Measurements from ENCODE around the genes OR10T2, MNDA, CADM3, ACKR1 and VSIG8.

DNA sequence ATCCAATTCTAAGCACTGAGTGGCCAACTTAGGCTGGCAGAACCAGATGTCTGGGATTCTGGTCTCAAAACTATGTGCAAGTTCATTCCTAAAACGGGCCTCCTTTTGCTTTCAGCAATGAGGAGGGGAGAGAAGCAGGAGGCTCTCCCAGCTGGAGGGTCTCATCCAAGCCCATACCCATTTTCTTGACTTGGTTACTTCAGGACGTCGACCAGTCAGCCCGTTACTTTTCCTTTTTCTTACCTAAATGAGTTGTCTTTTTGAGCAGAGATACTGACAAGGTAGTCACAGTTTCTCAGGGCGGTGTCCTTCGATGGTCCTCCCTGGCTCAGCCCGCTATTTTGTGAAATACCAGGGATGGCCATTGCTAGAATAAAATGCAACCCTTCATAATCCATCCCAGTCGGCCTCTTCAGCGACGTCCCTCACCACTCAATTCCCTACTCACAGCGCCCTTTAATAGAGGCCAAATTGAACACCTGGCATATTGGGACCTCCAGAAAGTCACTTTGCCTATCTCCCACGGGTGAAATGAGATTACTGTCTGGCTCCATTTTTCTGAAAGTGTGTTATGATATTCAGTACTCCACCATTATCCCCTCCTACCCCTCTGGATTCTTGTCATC, 18.2 kb downstream of the ETV3 start:
- PRO-cap, 2 experiments, result no peak in any of the 2 experiments
- RAMPAGE, long total RNA, 4 experiments, result no peak in any of the 4 experiments

DNA sequence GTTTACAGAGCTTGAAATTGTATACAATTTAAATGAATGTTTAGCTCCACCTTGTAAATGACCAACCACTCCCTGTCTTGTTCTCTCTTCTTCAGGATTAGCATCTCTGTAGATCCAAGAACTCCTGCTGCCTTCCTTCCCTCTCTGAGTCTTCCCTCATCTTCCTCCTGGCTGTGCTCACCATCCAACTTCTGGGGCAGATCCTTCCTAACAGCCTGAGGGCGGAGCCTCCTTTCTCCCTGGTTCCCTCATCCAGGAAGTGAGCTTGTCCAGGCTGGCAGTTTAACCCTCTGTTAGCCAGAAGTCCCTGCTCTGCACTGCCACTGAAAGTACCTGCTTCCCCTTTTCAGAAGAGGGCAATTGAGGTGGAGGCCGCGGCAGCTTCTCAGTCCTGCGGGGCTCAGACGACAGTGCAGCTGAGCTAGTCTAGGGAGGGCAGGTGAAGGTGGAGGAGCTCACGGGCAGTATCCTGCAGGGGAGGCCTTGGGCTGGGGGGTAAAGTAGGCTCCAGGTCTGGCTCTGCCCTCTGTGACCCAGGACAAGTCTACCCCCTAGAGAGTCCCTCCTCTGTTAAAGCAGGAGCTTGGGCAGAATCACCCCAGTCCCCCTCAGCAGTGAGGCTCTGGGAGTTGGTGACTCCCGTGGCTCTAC, 149.1 kb downstream of the FCRL5 start:
- PRO-cap, 2 experiments, result no peak in any of the 2 experiments
- RAMPAGE, long total RNA, 4 experiments, result no peak in any of the 4 experiments

DNA sequence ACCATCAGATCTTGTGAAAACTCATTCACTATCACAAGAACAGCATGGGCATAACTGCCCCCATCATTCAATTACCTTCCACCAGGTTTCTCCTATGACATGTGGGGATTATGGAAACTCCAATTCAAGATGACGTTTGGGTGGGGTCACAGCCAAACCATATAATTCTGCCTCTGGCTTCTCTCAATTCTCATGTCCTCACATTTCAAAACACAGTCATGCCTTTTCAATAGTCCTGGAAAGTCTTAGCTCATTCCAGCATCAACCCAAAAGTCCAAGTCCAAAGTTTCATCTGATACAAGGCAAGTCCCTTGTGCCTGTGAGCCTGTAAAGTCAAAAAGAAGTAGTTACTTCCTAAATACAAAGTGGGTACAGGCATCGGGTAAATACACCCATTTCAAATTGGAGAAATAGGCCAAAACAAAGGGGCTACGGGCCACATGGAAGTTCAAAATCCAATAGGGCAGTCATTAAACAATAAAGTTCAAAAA, 113.0 kb downstream of the FCRL5 start:
- PRO-cap, 2 experiments, result no peak in any of the 2 experiments
- RAMPAGE, long total RNA, 4 experiments, result no peak in any of the 4 experiments

DNA sequence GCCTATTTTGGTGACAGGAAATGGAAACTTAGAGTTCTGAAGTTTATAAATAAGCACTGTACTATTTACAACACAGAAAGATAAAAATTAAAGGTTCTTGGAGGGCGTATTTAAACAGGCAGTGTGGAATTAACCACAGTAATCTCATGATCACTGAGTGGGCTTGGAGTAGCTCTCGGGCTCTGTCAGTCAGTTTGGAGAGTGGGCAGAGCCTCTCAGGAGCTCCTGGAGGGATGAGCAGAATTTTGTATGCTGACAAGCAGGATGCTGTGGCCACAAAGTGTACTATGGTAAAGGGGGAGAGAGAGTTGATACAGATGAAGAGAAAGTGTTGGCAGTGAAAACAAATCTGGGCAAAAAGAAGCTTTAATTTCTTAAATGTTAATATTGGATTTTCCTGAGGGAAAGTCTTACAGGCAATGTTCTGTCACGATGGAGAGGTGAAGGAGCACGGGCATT, 10.3 kb upstream of the FCRL5 start:
- PRO-cap, 2 experiments, result no peak in any of the 2 experiments
- RAMPAGE, long total RNA, 4 experiments, result no peak in any of the 4 experiments

DNA sequence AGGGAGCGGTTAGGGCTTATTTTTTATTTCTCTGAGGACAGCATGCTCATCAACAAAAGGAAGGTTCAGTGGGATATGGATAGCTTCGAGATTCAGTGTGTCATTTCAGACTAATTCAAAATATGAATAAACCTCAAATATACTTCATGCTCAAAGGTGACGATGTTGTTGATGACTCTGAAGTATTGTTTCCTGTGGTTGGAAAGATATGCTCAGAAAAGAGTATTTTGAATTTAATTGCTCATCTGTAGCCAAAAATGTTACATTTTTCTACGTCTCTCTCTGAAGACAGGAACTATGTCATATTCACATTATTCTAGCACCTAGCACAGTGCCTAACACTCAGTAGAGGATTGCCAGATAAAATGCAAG, 1.8 kb upstream of the FCRL3 start:
- PRO-cap, 2 experiments, result no peak in any of the 2 experiments
- RAMPAGE, long total RNA, 4 experiments, result no peak in any of the 4 experiments

GRCh38 chr1:158009447-158010055, 16.1 kb downstream of the KIRREL1 start:
- PRO-cap, 2 experiments, result peak in 1 of 2 experiments; most common plus-strand start chr1:158009925 (in 1)
- RAMPAGE, long total RNA, 4 experiments, result no peak in any of the 4 experiments

- PRO-cap, 2 experiments, result no peak in any of the 2 experiments
- RAMPAGE, long total RNA, 4 experiments, result no peak in any of the 4 experiments
These were observed at the start of gene OR10T2 for GRCh38 chr1:158399216-158399785. OR10T2 (minus strand) TSS chr1:158399466.

DNA sequence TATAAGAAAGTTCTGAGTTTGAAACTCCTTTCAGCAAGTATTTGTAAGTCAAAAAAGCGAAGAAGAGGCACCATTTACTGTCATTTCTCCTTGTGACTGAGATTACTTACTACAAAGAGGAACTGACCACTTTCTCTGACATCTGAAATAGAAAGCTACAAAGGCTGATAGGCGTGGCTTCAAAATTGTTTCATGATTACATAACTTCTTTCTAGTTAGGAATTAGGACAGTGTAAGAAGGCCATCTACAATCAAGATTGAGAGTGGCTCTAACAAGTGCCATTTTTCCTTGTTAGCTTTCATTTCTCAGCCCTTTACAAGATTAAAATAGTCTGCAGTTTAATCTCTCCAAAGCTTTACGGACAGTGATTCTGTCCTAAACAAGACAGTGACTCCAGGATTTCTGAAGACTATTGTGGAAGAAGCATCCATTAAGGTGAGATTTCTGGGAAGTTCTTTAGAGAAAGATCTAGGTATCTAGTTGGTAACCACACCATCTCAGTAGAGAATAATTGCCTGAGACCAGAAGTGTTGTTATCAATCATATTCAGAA, at the start of gene MNDA:
Gene MNDA (plus strand): TSS at position 230 of the 553 bp plus-strand sequence.
- PRO-cap, 2 experiments, result peak in 1 of 2 experiments; most common plus-strand start position 250 of the sequence (in 1)
- RAMPAGE, long total RNA, 4 experiments, result start-site peak on the plus strand in 4 of 4 experiments, centred at positions 233 to 269 of the sequence, 11 to 140 reads per replicate

- PRO-cap, 2 experiments, result no peak in any of the 2 experiments
- RAMPAGE, long total RNA, 4 experiments, result no peak in any of the 4 experiments
These were observed 20.6 kb downstream of the PYHIN1 start for GRCh38 chr1:158951973-158952423.

GRCh38 chr1:158998915-158999328, 3.6 kb downstream of the PYDC5 start:
- PRO-cap, 2 experiments, result peak in 1 of 2 experiments; most common plus-strand start chr1:158999067 (in 1)
- RAMPAGE, long total RNA, 4 experiments, result no peak in any of the 4 experiments

- PRO-cap, 2 experiments, result no peak in any of the 2 experiments
- RAMPAGE, long total RNA, 4 experiments, result no peak in any of the 4 experiments
These were observed 23.1 kb downstream of the AIM2 start for GRCh38 chr1:159053189-159054116.

- PRO-cap, 2 experiments, result no peak in any of the 2 experiments
- RAMPAGE, long total RNA, 4 experiments, result no peak in any of the 4 experiments
These were observed 234 bp upstream of the CADM3 start for GRCh38 chr1:159171221-159171541.

DNA sequence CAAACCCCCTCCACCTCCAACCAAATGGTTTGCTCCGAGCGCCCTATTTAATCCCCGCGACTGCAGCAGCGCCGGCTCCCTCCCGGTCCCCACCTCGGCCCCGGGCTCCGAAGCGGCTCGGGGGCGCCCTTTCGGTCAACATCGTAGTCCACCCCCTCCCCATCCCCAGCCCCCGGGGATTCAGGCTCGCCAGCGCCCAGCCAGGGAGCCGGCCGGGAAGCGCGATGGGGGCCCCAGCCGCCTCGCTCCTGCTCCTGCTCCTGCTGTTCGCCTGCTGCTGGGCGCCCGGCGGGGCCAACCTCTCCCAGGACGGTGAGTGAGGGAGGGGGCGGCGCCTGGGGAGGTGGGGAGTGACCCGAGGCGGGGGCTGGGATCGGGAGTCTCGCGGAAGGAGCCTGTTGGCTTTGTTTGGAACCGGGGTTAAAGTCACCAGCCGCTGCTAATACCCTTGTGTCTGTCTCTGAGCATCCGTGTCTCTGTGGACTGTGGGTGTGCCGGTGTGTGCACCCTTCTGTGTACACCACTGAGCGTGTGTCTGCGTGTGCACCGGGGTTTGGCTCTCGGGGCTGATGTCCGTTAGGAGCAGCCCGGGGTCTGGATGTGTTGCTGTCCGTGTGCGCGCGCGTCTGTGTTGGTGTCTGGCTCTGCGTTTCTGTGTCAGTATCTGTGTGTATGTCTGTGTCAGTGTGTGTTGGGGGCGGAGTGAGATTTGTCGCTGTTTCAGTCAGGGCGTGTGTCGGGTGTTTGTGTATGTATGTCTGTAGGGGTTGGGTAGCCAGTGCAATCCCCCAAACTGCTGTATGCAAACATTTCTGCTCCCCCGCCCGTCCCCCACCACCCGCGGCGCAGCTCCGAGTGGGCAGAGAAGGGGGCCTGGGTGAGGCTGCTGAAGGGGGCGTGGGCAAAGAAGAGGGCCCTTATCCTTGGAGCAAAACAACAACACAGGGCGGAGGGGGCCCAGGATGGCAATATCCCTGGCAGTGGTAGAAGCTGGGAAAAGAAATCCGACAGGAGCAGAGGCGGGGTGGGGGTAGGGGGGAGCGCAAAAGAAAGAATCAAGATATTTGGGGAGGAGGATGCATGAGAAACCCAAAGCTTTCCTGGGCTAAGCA, at the start of gene CADM3:
Gene CADM3 (plus strand): TSS at position 74 of the 1,112 bp plus-strand sequence.
- PRO-cap, 2 experiments, result no peak in any of the 2 experiments
- RAMPAGE, long total RNA, 4 experiments, result start-site peak on the plus strand in 1 of 4 experiments, centred at position 92 of the sequence, 24 reads per replicate

DNA sequence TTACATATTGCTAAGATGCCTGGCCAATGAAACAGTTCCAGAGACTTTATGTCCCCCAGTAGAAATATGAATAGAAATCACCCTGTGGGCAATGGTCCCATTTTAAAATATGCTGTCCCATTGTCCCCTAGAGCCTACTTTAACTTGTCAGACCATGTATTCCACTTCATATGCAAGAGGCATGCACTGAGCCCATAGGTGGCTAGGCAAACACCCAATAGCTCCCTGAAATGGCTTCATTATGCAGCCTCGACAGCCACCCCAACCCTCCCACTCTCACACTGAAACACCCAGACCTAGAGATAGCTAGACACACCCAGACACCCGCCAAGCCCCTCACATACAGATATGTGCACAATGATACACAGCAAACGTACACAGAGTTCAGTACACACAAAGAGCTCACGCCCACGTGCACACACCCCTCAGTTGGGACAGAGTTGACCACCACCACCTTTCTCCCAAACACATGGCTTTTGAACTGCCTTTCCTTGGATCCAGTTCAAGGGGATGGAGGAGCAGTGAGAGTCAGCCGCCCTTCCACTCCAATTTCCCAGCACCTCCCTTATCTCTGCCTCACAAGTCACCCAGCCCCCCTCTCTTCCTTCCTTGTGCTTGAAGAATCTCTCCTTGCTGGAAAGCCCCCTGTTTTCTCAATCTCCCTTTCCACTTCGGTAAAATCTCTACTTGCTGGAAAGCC, 564 bp upstream of the ACKR1 start:
- PRO-cap, 2 experiments, result peak in 1 of 2 experiments; most common minus-strand start position 555 of the sequence (in 1)
- RAMPAGE, long total RNA, 4 experiments, result no peak in any of the 4 experiments

DNA sequence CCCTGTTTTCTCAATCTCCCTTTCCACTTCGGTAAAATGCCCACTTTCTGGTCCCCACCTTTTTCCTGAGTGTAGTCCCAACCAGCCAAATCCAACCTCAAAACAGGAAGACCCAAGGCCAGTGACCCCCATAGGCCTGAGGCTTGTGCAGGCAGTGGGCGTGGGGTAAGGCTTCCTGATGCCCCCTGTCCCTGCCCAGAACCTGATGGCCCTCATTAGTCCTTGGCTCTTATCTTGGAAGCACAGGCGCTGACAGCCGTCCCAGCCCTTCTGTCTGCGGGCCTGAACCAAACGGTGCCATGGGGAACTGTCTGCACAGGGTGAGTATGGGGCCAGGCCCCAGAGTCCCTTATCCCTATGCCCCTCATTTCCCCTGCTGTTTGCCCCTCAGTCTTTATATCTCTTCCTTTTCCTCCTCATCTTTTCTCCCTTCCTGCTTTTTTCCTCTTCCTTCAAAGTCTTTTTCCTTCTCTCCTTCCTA, at the start of gene ACKR1:
Gene ACKR1 (plus strand): TSS at position 215 of the 481 bp plus-strand sequence.
- PRO-cap, 2 experiments, result peak in 1 of 2 experiments; most common plus-strand start position 150 of the sequence (in 1)
- RAMPAGE, long total RNA, 4 experiments, result start-site peak on the plus strand in 2 of 4 experiments, centred at positions 235 to 245 of the sequence, 28 to 215 reads per replicate

GRCh38 chr1:159556730-159557127, 20.9 kb upstream of the OR10J5 start:
- PRO-cap, 2 experiments, result no peak in any of the 2 experiments
- RAMPAGE, long total RNA, 4 experiments, result no peak in any of the 4 experiments

- PRO-cap, 2 experiments, result no peak in any of the 2 experiments
- RAMPAGE, long total RNA, 4 experiments, result no peak in any of the 4 experiments
These were observed 6.2 kb downstream of the APCS start for GRCh38 chr1:159593610-159594442.

DNA sequence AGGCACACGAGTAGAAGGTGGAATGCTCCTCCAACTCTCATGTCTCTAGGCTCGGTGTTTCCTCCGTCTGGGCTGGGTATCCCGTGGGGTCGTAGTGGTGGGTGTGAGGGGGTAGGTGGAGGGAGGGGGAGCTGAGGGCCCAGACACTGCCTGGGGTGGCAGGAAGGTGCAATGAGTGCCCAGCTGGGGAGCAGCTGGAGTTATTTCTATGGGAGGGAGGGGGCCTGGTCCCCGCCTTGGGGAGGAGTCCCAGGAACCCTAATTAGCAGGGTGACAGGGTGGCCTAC, at the start of gene VSIG8:
Gene VSIG8 (minus strand): TSS at position 177 of the 287 bp plus-strand sequence.
- PRO-cap, 2 experiments, result no peak in any of the 2 experiments
- RAMPAGE, long total RNA, 4 experiments, result no peak in any of the 4 experiments

- PRO-cap, 2 experiments, result no peak in any of the 2 experiments
- RAMPAGE, long total RNA, 4 experiments, result start-site peak on the plus strand in 1 of 4 experiments, at chr1:159918415-159918490 at its widest, 6 reads per replicate; start-site peak on the minus strand in 1 of 4 experiments, at chr1:159918261-159918454 at its widest, 43 to 281 reads per replicate
These were observed 7.2 kb downstream of the TAGLN2 start for GRCh38 chr1:159917784-159918891.

GRCh38 chr1:159934438-159934948, 9.2 kb upstream of the TAGLN2 start:
- PRO-cap, 2 experiments, result no peak in any of the 2 experiments
- RAMPAGE, long total RNA, 4 experiments, result no peak in any of the 4 experiments

Measured in upper lobe of left lung (tissue), 5 donors.